Esophagus squamous epithelium (tissue), 4 donors: ENCODE measurements around a stretch of chr1.

GRCh38 chr1:183555639-183556687 lies 34.3 kb downstream of the NCF2 start:
- PRO-cap, result no peak
- RAMPAGE, long total RNA, 4 experiments, result no peak in any of the 4 experiments

- PRO-cap, result bidirectional peak, plus-strand start at chr1:183580594, minus-strand start at chr1:183580485
- RAMPAGE, long total RNA, 4 experiments, result no peak in any of the 4 experiments
Measured at GRCh38 chr1:183580237-183580741, 10.0 kb downstream of the NCF2 start.

DNA sequence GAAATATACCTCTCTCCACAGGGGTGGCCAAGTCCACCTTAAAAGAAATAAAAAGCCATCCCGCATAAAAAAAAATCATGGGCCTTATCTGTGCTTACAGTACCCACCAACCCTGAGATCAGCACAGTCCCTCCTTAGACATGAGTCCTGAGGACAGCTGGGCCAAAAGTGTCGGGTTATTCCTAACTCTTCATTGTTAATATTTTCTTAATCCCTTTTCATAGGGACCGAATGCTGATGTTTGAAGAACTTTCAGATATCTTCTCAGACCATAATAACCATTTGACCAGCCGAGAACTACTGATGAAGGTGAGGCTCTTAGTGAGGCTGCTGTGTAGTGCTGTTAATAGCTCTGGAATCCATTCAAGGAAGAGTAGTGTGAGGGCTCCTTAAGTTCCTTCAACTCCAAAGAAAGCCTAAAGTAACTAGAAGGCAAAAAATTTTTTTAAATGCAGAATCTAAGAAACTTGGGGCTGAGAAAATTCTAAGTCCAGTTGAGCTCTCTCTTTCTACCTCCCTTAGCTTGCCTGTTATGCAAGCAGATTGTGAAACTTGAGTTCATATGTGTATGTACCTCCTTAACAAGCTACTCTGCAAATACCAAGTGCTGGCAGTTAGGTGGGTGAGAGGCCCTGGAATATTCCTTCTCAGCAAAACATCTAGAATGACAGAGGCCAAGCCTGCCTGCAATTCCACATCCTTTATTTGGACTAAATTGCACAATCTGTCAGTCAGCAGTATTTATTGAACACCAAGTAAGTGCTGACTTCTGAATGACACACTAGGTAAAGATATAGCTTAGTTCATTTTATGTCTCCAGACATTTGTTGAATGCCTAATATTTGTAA lies 87.2 kb downstream of the RGL1 start:
- PRO-cap, result no peak
- RAMPAGE, long total RNA, 4 experiments, result no peak in any of the 4 experiments

DNA sequence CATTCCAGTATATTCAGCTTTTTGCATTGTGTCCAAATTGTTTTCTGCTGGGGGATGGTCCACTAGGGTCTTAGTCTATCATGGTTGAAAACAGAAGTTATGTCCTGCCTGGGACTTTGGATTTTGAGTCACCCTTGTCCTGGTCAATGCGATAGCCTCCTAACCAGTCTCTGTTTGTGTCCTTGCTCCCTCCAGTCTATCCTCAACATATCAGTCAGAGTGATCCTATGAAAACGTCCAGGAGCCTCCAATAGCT lies 707 bp upstream of the TSEN15 start:
- PRO-cap, result no peak
- RAMPAGE, long total RNA, 4 experiments, result no peak in any of the 4 experiments

DNA sequence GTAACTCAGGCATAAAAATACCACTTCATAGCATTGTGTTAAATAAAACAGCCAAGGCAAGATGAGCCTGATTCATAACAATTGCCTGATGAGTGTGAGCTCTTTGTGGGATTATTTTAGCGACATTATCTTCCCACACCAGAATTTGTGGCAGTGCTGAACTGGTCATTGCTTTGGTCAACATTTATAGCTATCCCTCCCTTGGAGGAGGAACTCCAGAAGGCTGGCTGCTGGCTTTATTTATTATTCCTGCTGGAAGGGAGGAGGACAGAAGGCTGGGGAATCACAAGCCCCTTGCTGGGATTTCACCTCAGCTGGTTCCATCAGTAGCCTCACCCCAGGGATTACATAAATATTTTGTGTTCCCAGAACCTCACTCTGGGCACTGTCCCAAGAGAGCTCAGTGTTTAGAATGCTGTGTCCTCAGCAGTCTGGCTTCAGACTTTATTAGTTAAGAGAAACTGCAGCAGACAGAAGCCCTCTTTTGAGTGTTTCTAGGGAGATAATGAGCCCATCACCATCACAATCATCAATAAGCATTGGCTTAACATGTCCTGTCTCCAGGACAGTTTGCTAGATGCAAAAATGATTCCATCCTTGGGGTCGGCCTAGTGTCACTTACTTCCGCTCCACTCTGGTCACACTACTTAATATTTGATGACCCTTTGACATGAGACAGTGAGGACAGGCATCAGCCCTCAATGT lies 102.8 kb upstream of the C1orf21 start:
- PRO-cap, result no peak
- RAMPAGE, long total RNA, 4 experiments, result no peak in any of the 4 experiments

DNA sequence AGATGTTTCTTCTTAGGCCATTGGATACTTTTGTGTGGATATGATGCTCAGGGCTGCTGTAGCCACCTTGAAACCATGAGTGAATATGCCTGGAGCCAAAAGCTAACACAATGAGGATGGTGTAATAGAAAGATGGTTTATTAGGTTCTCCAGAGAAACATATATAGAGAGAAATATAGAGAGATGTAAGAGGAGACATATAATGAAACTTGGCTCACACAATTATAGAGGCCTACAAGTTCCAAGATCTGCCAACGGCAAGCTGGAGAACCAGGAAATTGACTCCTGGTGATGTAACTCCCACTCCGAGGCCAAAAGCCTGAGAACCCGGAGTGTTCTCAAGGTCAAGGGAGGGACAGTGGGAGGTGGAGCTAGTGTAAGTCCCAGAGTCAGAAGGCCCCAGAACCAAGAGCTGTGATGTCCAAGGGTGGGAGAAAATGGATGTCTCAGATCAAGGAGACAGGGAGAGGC lies 22.6 kb upstream of the C1orf21 start:
- PRO-cap, result no peak
- RAMPAGE, long total RNA, 4 experiments, result no peak in any of the 4 experiments

DNA sequence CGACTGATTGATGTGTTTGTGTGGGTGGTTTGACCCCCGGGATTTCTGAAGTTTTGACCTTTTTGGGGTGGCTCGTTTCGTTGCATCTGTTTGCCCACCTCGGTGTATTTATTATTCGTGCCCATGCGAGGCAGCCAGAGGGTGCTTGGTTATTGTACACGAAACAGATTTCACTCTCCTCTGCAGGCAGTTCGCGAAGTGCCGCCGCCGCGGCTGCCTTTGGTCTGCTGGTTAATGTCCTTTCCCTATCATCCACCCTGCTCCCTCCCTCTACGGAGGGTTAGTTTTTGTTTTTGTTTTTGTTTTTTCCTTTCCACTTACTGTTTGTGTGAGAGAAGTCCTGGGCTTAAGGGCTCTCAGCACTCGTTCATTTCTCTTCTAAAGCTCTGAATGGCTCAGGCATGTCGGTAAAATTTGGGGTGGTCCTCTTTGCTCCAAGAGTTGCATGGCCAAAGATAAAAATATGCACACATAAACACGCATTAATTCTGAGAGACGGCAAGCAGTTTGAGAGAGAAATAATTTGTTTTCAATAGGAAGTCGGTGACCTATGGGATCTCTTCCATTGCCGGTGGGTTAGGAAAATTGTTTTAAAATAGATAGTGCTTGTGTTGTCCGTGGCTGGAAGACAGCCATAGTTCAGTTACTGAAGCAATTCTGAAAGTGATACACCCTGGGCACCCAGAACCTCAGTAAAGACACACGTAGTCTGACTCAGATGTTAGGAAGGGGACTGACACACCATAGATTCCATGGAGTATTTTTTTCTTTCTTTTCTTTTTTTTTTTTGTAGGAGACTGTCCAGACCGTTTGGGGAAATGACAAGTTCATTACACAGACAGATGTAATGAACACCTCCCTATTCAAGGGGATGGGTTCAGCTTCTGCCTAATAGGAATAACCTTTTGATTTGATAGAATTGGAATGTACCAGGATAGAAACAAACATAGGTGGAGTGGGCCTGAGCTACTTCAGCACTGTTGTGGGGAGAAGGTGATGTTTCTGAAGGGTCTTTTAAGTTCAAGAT lies 1.3 kb downstream of the C1orf21 start:
- PRO-cap, result bidirectional peak, plus-strand start at position 137 of the sequence, minus-strand start outside the sequence; bidirectional peak, plus-strand start at position 316 of the sequence, minus-strand start at position 233 of the sequence; bidirectional peak, plus-strand start at position 712 of the sequence, minus-strand start at position 694 of the sequence
- RAMPAGE, long total RNA, 4 experiments, result no peak in any of the 4 experiments

DNA sequence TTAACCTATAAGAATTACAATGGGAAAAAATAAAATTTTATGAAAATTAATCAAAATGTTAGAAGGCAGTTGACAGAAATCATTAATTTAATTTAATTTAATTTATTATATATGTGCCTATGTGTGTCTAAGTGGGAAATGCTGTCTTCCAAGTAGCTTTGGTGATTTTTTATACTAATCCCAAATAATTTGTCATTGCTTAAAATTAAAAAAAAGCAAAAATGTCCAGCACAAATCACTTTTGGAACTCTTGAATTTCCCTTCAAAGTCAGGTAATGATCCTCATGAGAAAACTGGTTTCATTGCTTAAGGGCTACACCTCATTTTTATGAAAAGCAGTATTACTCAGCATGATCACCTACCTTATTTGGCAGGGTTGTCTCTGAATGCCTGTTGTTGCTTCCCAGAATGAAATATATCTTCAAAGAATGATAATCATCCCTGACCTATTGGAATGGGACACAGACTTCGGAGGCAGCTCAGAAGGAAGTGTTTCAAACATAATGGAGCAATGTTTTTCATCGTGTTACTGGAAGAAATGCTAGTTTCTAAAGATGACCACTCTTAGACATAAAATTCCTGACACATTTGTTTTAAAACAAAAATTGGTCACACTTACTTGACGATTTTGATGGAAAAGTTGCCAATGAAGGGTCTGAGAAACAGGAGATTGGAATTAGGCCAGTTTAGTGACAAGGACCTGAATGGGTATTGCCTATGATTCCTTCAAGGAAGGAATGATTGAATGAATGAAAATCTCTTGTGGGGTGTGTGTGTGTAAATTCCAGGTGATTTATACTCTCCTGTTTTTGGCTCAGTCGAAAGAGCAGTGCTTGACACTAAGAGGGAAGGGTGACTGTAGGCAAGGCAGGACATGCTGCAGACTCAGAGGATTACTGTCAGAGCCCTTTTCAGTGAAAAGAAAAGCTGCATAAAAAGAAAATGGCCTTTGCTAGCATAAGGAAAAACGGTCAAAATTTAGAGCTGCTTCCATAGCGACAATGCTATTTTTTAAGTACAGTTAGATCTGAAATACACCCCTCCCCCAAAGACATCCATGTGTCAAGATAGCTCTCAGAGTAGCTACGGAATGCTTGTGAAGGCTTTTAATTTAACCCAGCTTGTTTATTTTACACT lies 29.9 kb downstream of the C1orf21 start:
- PRO-cap, result bidirectional peak, plus-strand start at position 842 of the sequence, minus-strand start at position 728 of the sequence
- RAMPAGE, long total RNA, 4 experiments, result no peak in any of the 4 experiments

- PRO-cap, result no peak
- RAMPAGE, long total RNA, 4 experiments, result no peak in any of the 4 experiments
Measured at GRCh38 chr1:184425621-184426275, 38.9 kb downstream of the C1orf21 start.

- PRO-cap, result no peak
- RAMPAGE, long total RNA, 4 experiments, result no peak in any of the 4 experiments
Measured at GRCh38 chr1:184437272-184437851, 50.5 kb downstream of the C1orf21 start.

DNA sequence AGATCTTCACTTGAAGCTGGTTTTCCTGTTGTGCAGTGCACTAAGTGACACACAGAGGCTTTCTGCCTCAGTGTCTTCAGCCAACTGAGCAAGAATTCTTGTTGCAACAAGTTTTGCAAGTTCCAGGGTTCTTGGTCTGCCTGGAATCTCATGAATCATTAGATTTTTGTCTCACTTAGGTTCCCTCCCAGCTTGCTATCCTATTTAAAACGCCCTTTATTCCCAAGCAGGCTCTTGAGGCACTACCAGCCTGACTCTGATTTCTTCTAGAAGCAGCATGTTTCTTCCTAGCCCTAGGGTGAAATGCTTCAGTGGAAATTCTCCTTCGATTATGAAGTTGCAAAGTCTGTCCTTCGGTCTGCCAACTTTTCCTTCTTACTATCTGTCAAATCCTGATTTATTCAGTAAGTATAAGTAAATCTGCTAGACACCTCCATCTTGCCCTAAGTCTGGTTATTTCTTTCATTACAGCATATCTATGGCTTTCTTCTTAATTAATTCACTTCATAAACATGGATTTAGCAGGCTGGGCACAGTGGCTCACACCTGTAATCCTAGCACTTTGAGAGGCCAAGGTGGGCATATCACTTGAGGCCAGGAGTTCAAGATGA lies 158.9 kb downstream of the C1orf21 start:
- PRO-cap, result bidirectional peak, plus-strand start at position 225 of the sequence, minus-strand start at position 86 of the sequence
- RAMPAGE, long total RNA, 4 experiments, result no peak in any of the 4 experiments

DNA sequence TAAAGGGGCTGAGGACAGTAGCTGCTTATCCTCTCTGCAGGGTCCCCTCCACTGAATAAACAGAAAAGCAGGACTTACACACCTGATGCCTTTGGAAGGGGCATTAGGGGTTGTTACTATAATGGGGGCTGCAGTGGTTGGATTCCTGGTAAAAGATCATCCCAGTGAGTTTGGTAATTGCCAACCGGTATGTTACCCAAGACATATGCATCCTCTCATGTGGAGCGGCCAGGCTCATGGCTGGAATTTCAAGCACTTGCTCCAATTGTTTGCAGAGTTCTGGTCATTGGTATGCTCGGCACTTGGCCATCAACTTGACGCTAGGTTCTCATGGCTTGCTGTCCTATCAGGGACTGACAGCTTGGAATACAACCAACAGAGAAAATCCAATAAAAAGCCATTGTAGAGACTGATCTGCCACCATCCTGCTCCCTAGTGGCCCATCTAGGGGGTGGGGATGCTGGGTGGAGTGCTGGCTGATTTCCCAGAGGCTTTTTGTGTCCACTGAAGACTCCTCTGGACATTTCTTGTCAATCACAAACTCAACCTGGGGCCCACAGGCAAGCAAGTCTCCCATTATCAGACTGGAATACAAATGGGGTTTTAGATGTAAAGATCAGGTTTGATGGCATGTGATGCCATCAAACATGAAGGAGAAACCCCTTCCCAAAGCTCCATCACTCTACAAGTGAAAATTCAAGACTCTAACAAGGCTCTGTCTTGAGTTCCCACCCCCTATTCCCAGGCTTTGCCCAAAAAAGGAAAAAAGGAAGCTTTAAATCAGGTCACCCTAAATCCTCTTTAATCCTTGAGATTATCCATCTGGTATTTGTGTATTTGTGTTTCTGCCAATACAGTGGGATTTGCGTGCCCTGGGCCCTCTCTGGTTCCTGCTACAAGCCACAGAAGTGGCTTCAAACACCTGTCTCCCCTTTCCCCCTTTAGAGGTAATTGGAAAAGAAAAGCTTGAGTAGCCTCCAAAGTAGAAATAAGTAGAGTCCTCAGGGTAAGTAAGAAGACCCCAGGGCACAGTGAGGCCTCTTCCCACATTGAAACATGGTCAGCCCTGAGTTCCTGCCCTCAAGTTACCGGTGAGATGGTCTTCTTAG lies 120.6 kb downstream of the EDEM3 start:
- PRO-cap, result no peak
- RAMPAGE, long total RNA, 4 experiments, result no peak in any of the 4 experiments

GRCh38 chr1:184882560-184883013 lies 91.7 kb downstream of the NIBAN1 start:
- PRO-cap, result bidirectional peak, plus-strand start at chr1:184882769, minus-strand start at chr1:184882417; bidirectional peak, plus-strand start at chr1:184882843, minus-strand start at chr1:184882823
- RAMPAGE, long total RNA, 4 experiments, result no peak in any of the 4 experiments

GRCh38 chr1:184929911-184930390 lies 44.4 kb downstream of the NIBAN1 start:
- PRO-cap, result no peak
- RAMPAGE, long total RNA, 4 experiments, result no peak in any of the 4 experiments

- PRO-cap, result bidirectional peak, plus-strand start at chr1:185156104, minus-strand start at chr1:185156068; bidirectional peak, plus-strand start at chr1:185156500, minus-strand start at chr1:185156264
- RAMPAGE, long total RNA, 4 experiments, result no peak in any of the 4 experiments
Measured at GRCh38 chr1:185155757-185156575, 787 bp downstream of the TRMT1L start.

DNA sequence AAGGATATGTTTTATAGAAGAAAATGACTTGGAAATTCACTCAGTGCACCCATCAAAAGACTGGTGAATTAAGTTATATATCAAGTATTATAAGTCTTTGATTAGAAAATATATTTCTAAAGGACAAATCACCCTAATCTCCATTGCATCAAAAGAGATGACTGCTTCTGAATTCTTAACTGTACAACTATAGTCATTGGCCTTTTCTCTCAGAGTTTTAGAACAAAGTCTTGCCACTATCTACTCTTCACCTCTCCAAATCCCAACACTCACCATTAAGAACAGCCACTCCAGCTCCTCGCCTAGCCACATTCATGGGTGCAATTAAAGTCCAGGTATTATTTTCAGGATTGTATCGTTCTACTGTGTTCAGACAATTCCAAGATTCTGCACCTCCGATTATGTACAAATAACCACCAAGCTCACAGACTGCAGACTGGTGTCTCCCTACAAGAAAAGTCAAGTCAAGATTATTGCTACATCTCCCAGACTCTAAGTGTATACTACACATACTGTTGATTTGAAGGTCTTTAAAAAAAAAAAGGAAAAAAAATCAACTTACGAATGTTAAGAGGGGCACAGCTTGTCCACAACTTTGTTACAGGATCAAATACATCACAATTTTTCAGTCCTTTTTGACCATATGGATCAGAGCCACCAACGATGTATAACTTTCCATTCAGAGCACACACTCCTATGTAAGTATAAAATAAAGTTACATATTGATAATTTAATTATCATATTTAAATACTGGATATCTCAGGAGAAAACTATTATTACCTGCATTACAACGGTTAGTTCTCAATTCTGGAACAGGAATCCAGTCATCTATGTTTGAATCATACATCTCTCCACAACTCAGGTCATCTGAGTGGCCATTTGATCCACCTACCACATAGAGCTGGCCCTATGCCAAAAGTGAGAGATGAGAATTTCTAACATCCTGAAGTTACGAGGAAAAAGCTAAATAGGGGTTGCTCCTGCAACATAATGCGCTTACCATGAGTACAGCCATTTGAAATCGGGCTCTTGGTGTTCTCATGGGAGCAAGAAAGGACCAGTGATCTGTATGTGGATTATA lies 17.3 kb downstream of the IVNS1ABP start:
- PRO-cap, result no peak
- RAMPAGE, long total RNA, 4 experiments, result no peak in any of the 4 experiments

DNA sequence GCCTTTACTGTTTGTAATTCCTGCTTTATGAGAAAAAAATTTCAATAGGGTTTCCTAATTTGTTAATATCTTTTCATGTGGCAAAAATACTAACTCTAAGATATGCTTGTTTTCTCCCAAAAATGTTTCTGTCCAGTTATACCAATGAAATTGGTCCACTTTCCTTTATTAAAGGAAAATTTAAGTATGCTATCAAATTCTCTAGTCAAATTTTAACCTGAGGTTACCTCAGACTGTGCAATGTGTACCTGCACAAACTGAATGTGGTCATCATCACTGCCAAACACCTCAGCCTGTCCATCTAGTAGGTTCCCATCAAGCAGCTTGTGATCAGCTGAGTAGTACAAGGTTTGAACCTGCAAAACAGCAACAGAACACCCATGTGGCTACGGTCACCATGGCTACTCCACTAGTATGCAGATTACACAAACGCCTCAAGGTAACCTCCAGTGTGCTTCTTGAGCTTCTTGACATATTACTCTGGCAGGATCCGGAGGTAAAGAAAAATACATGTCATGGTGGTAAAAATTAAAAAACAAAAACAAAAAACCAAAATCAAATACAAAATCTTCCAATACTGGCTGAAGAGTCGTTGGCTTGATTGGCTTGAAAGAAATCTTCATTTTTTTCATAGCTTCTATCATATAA lies 11.6 kb downstream of the IVNS1ABP start:
- PRO-cap, result no peak
- RAMPAGE, long total RNA, 4 experiments, result no peak in any of the 4 experiments

GRCh38 chr1:185734770-185735348 lies 668 bp downstream of the HMCN1 start:
- PRO-cap, result no peak
- RAMPAGE, long total RNA, 4 experiments, result no peak in any of the 4 experiments

DNA sequence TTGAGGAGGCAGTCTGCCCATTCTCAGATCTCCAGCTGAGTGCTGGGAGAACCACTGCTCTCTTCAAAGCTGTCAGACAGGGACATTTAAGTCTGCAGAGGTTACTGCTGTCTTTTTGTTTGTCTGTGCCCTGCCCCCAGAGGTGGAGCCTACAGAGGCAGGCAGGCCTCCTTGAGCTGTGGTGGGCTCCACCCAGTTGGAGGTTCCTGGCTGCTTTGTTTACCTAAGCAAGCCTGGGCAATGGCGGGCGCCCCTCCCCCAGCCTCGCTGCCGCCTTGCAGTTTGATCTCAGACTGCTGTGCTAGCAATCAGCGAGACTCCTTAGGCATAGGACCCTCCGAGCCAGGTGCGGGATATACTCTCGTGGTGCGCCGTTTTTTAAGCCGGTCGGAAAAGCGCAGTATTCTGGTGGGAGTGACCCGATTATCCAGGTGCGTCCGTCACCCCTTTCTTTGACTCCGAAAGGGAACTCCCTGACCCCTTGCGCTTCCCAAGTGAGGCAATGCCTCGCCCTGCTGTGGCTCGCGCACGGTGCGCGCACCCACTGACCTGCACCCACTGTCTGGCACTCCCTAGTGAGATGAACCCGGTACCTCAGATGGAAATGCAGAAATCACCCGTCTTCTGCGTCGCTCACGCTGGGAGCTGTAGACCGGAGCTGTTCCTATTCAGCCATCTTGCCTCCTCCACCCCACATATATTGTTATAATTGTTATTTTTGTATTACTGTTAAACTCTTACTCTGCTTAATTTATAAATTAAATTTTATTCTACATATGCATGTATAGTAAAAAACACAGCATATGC lies 1719.9 kb downstream of the BRINP3 start:
- PRO-cap, result no peak
- RAMPAGE, long total RNA, 4 experiments, result no peak in any of the 4 experiments

DNA sequence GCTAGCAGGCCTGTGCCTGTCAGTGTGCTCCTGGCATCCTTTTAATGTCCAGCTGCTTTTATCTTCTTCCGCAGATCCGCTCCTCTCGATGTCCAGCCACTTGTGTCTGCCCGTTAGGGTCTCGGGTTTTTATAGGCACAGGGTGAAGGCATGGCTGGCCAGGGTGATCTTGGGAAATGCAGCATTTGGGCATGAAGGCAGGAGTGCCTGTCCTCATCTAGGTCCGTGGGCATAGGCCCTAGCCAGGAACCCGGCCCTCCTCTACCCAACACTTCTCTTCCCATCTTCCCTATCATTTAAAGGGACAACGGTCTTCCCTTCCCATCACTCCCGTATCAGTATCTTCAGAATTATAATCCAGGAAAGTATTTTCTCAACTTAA lies 715.1 kb downstream of the BRINP3 start:
- PRO-cap, result no peak
- RAMPAGE, long total RNA, 4 experiments, result no peak in any of the 4 experiments